Penis (tissue), 1 donor: ENCODE measurements around the genes ASAH2B and PRKG1.

GRCh38 chr10:50396136-50396693 is 144.9 kb upstream of the ASAH2 start:
- PRO-cap: no peak

GRCh38 chr10:50416830-50417679 is 165.7 kb upstream of the ASAH2 start:
- PRO-cap: no peak

DNA sequence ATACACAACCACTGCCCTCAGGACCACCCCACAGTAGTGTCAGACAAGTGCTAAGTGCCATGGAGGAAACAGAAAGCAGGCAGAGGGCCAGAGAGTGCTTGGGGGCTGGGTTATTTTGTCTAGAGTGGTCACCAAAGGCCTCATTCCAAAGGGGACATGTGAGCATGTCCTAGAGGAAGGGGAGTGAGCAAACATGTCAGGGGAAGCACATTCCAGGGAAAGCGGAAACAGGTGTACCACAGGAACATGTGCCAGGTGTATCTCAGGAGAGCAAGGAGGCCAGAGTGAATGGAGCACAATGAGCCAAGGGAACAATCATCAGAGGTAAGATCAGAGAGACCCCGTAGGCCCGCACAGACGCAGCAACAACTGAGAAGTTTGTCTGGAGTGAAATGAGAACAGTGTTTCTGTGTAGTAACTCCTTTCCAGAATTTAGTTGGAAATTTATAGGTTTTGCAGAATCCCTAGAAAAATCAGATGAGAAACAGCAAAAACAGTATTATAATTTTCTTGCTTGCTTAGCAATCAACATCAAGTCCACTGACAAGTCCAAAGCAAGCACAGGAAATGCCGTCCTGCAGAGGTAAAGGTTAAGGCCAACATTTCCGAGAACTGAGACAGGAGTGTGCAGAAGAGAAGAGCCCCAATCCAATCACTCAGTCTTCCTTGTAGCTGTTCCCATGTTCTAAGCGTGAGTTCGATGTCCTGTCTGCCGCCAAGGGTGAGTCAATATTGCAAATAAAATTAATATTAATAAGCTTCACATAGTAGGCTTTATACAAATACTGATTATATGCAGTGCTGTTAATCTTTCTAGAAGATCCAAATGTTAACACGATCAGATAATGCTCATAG is 67.2 kb downstream of the SGMS1 start:
- PRO-cap: no peak

GRCh38 chr10:50577535-50578219 is 46.1 kb downstream of the SGMS1 start:
- PRO-cap: no peak

- PRO-cap: no peak
These were observed 41.1 kb downstream of the SGMS1 start for GRCh38 chr10:50582517-50583236.

- PRO-cap: bidirectional peak, plus-strand start at chr10:50739939, minus-strand start at chr10:50739889
These were observed at the start of gene ASAH2B for GRCh38 chr10:50739473-50740724. Gene ASAH2B, plus strand, starts transcription at chr10:50739936.

DNA sequence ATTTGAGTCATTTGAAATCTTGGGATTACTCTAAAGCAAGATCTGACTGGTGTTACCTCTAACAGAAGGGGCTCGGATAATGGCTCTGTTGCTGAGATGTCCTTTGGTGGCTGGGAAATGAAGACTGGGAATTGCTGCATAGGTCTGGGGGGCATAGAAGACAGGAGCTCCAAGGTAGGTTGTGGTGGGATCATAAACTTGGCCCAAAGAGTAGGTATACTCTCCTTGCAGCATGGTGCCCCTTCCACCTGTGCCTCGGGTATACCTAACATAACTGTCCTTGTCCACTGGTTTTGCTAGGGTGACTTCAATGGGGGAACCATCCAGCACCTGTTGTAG is 69.5 kb downstream of the A1CF start:
- PRO-cap: no peak

DNA sequence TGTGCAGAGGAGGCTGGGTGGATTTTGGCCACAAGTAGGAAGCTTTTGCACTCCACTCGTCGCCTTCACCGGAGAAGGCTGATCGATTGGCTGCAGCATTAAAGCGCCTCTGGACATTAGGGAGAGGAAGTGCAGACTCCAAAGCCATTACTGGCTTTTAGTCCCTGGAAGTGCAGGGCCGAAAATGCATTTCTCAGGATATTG is 81.7 kb upstream of the PRKG1 start:
- PRO-cap: no peak

GRCh38 chr10:51074282-51075163 is at the start of gene PRKG1:
Gene PRKG1, plus strand, starts transcription at chr10:51074487.
- PRO-cap: bidirectional peak, plus-strand start at chr10:51074504, minus-strand start at chr10:51074321

GRCh38 chr10:51524770-51525238 is 174.6 kb downstream of the CSTF2T start:
- PRO-cap: no peak

DNA sequence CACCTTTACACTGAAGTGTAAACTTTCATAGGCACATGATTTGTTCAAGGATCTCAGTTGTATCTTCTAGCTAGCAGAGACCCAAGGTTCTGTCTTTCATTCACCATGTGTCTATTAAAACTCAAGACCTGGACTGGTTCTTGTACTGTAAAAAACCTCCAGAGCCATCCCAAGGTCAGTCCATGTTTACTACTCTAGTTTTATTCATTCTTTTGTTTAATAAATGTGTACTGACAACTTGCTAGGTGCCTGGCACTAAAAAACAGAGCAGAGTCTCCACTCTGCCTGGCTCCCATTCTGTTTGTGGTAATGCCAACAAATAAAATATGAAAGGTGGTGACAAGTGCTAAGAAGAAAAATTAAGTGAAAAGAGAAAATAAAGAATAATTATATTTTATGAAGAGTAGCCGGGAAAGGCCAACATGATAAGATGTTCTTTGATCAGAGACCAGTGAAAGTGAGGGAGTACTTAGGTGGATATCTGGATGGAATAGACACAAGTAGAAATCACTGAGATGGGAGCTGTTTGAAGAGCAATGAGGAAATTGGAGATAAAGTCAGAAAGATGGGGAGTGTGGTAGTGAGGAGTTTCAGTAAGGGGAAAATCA is 26.4 kb downstream of the CSTF2T start:
- PRO-cap: no peak

- PRO-cap: no peak
These were observed 1.1 kb downstream of the CSTF2T start for GRCh38 chr10:51697974-51699019.

- PRO-cap: no peak
These were observed 145.9 kb upstream of the DKK1 start for GRCh38 chr10:52168048-52168671.

- PRO-cap: bidirectional peak, plus-strand start at chr10:52314283, minus-strand start at chr10:52314103
These were observed 333 bp upstream of the DKK1 start for GRCh38 chr10:52313707-52314188.

DNA sequence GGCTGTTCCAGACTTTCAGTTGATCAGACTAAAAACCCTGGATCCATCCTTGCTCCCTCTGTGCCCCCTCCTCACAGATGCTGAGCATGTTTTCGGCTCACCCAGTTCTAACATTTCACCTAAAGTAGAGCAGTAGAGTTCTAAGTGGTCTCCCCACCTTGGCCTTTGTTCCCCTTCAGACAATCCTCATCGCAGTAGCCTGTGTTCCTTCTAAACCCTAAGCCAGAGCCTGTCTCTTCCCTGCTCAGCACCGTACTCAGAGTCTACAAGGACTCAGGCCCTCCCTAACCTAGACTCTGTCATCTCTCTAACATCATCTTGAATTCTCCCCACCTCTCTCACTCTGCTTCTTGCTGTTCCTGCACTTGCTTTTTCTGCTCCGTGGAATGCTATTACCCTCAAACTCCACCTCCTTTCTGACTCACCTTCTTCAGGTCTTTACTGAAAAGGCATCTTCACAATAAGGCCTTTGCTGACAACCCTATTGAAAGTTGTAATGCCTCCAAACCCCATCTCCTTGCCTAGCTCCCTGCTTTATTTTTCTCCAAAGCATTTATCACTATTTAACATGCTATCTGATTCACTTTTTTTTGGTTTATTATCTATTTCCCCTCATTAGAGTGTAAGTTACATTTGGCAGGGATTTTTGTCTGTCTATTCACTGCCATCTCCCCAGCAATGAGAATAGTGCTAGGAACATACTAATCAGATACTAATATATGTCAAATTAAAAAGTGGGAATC is 141.0 kb downstream of the DKK1 start:
- PRO-cap: no peak

- PRO-cap: no peak
These were observed 931.3 kb downstream of the IPMK start for GRCh38 chr10:57336477-57336767.

DNA sequence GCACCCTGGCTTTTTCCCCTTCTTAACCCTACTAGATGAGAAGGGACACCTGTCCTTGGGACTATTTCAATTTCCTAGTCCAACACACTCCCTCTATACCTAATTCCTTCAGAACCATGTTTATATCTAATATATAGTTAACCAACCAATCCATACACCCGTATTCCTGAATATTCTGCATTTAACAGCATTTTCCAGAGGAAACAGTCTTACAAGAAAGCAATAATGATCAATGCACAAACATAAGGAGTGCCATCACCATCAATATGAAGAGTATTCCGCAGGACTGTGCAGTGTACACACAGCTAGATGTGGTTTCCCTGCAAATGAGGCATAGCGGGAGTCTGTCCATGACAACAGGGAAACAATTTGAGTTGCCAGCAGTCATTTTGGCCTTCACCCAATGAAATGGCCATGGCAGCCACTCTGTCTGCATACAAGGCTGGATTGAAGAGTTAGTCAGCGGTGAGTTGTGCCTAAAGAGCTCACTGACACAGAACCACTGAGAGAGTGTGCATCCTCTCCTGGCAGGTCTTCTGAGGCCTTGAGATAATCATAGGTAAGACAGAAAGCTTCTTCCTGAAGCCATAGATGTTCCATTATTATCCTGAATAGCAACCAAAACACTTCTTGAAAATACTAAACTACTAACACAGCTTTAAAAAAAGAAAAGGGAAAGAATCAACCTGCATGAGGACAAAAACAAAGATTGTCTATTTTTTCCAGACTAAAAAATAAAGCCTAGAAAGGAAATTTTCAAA is 303.4 kb downstream of the IPMK start:
- PRO-cap: no peak

DNA sequence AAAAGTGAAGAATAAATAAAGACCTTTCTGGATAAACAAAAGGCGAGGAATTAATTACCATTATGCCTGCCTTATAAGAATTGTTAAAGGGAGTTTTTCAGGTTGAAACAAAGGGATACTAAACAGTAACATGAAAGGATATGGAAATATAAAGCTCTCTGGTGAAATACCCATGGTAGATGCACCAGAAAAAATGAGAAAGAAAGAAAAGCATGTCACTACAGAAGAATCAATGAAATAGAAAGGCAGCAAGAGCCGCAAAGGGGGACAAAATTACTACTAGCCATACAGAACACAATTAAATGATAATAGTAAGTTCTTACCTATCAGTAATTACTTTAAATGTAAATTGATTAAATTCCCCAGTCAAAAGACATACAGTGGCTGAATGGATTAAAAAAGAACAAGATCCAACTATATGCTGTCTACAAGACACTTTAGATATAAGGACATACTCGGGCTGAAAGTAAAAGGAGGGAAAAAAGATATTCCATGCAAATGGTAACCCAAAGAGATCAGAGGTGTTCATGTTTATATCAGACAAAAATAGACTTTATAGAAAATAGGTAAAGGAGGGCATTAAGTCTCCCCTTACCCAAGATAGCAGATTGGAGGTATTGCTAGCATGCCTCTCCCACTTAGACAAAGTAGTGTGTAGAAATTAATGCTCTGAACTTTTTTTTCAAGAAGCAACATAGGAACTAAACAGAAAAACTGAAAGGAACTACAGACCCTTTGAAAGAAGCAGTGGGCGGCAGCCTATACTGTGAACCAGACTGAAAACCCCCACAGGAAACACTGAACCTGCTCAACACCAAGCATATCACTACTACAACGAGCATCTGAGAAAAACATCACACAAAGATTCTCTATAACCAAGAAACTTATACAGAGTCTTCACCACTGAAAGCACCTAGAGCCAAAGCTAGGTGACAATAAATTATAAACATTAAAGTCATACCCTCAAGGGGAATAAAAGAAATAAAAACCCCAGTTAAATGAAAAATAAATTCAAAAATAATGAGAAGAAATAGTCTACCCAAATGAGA is 21.2 kb downstream of the BICC1 start:
- PRO-cap: no peak

GRCh38 chr10:58789575-58789953 is 276.9 kb downstream of the BICC1 start:
- PRO-cap: no peak

DNA sequence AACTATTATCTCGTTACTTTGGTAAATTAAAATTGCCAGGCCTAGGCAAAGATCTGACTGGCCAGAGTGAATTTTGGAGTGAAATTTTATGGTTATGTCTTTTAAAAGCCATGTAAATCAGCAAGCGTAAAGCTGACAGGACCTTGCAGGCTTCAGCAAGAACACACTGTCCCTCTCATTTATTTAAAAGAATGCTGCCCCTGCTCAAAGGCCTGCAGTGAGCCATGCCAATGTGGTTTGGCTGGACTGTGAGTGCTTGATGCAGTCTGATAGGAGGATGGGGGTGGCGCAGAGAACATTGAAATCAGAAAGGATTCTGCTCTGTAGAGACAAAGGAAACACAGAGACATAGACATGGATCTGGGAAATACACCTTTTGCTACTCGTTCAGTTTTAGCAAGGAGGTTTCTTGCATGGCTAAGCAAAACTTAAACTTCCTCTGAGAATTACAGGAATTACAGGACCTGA is 177.1 kb upstream of the PHYHIPL start:
- PRO-cap: no peak